Endothelial cell (in vitro differentiated cells): ENCODE data around the genes CYP17A1, AS3MT and PDCD11.

GRCh38 chr10:102744262-102745087 lies 727 bp downstream of the WBP1L start:
- PRO-cap = no peak

DNA sequence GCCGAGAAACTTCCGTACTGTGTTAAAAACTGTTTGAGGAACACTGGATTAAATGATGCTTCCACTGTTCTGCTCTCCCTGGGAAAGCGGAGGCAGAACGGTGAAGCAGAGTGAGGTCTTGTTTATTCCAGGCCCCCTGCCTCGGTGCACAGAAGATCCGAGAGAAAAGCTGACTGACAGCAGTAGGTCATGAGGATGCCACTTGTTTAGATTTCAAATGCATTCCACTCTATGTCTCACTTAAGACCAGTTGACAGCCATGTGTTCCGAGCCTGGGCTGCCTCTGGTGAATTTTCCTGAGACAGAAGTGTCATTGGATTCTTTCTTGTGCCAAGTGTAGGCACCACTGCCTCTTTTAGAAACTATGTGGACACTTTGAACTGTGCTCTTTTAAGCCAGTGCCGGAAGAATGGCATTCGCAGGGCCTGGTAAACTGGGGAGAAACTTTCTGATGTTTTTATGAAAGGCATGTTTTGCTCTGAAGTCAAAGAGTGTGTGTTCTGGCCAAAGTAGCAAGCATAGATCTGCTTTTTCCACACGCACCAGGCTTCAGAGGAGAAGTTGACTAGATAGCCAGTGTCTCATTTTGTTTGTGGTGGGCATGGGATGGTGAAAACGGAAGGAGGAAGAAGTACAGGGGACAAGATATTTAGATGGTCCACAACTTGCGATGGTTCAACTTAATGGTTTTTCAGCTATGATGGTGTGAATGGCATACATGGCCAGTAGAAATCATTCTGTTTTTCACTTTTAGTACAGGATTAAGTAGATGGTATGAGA lies 41.7 kb downstream of the CYP17A1 start:
- PRO-cap = no peak

GRCh38 chr10:102837086-102837976 lies at the start of gene CYP17A1:
TSS of gene CYP17A1 (minus strand) at chr10:102837413.
- PRO-cap = no peak

GRCh38 chr10:102869023-102870347 lies at the start of gene AS3MT:
TSS of gene AS3MT (plus strand) at chr10:102869470.
- PRO-cap = bidirectional peak, plus-strand start at chr10:102869496, minus-strand start at chr10:102869382; bidirectional peak, plus-strand start at chr10:102869965, minus-strand start at chr10:102869933

- PRO-cap = no peak
These were observed 102.6 kb downstream of the NT5C2 start for GRCh38 chr10:103090399-103090992.

DNA sequence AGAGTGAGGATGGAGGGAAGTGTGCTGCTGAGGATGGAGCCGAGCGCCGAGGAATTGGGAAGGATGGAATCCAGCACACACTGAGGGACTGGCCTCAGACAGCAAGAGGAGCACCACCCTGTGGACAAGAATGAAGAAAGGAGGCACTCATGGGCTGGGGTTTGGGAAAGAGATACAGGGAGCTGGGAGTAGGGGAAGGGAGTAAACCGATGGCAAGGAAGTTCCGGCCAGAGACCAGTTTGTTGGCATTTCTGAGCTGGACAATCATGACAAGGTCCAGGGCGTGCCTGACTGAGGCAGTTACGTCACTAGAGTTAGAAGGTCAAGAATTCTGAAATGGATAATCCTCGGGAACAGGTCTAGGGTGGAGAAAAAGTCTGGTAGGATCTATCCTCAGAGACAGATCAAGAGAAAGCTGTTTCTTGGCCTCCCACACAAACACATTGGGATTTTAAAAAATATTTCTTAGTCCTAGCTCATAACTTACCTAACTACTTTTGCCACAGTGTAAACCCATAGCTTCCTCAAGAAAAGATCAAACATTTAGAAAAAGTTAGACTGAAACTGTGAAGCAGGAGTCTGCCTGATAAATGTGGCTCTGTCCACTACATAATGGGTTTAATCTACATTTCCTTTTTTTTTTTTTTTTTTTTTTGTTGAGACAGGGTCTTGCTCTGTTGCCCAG lies 6.7 kb upstream of the RPEL1 start:
- PRO-cap = no peak

GRCh38 chr10:103394110-103394596 lies 2.1 kb downstream of the ATP5MK start:
- PRO-cap = no peak

GRCh38 chr10:103396346-103396941 lies at the start of gene PDCD11:
TSS of gene PDCD11 (plus strand) at chr10:103396626.
- PRO-cap = bidirectional peak, plus-strand start at chr10:103396677, minus-strand start at chr10:103396437

DNA sequence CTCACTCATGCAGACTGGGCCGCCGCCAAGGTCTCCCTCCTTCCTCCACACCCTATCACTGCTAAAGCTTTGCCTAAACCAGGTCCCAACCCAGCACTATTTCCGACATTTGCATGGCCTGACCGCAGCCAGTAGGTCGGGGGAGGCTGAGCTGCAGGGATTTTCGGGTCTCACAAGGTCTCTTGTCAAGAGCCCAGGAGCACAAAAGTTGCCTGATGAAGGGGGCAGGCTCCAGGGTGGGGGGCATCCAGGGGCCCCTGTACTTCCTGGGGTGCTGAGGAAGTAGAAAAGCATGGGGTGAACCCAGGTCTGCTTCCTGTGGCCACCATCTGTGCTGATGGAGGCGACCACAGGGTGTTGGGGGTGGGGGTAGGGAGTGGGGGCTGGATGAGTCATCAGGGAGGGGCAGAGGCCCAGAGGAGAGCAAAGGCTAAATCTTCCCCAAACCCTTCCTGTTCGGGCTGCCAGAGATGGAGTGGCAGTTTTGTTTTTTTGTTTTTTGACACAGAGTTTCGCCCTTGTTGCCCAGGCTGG lies 7.8 kb downstream of the CALHM3 start:
- PRO-cap = no peak

- PRO-cap = no peak
These were observed 140.0 kb downstream of the SH3PXD2A start for GRCh38 chr10:103715277-103715896.

GRCh38 chr10:103793302-103793710 lies 62.1 kb downstream of the SH3PXD2A start:
- PRO-cap = no peak

GRCh38 chr10:103834885-103835549 lies 20.4 kb downstream of the SH3PXD2A start:
- PRO-cap = no peak

DNA sequence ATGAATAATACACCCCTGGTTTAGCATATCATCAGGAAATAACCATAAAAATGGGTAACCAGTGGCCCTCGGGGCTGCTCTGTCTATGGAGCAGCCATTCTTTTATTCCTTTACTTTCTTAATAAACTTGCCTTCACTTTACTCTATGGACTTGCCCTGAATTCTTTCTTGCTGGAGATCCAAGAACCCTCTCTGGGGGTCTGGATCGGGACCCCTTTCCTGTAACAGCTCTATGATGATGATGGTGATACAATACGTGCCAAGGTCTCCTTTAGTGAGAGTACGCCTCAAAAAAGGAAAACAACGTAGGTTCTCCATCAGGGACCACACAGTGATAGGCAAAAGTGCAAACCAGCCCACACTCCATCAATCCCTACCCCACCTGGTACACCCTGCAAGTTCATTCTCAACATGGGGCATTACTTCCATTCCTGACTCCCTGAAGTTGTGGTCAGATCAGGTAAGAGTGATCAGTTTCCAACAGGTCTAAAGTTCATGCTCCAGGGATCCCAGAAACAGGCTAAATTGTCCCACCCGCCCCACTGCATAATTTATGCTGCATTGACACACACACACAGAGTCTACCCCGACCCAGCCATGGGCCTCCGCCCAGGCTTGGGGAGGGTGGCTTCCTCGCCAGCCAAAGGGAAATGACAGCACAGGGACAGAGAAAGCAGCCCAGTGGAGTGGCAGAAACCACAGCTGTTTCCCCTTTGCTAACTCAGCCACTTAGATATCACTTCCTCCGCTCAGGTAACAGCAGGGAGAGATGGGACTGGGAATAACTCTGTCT lies 9.6 kb downstream of the SH3PXD2A start:
- PRO-cap = bidirectional peak, plus-strand start at position 633 of the sequence, minus-strand start at position 651 of the sequence

GRCh38 chr10:103887737-103888424 lies 30.1 kb downstream of the STN1 start:
- PRO-cap = no peak

GRCh38 chr10:103966883-103967074 lies 161 bp upstream of the SLK start:
- PRO-cap = bidirectional peak, plus-strand start at chr10:103967169, minus-strand start at chr10:103967025

DNA sequence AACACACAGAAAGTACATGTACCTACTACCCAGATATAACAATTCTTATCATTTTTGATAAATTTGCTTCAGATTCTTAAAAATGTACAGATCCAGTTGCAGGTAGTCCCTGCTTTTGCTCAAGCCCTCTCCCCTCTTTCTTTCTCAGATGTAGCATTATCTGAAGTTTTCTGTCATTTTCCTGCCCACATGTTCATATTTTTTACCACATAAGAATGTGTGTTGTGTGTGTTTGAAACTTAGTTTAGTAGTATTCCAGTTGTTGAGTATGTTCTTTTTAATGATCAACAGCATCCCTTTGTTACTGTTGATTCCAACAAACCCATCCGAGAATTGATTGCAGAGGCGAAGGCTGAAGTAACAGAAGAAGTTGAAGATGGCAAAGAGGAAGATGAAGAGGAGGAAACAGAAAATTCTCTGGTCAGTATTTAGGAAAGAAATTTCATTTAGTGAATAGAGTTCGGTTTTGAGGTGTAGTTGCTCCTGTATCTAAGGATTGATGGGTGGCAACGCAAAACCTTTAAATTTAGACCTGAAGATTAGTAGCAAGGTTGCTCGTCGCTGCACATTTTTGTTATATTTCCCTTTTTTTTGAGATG lies 34.3 kb downstream of the SLK start:
- PRO-cap = no peak

GRCh38 chr10:104002080-104003417 lies 35.6 kb downstream of the SLK start:
- PRO-cap = no peak

DNA sequence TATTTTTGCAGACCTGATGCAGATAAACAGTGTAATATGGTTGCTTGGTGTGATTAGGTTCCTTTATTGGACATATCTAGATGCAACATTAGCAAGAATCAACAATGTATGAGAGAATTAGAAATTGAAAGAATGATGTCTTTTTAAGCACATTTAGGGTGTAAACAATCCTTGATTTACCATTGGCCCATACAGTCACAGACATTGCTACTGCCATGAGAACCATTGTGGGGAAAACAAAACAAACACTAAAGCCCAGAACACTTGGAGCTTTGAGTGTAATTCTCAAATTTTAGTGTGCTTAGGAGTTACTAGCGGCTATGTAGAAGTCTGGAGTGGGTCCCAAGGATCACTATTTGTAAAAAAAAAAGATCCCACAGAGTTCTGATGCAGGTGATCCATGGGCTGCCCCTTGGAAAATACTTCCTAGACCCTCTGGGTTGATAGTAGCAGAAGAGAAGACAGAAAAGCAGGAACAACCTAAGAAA lies 36.8 kb downstream of the SLK start:
- PRO-cap = no peak

DNA sequence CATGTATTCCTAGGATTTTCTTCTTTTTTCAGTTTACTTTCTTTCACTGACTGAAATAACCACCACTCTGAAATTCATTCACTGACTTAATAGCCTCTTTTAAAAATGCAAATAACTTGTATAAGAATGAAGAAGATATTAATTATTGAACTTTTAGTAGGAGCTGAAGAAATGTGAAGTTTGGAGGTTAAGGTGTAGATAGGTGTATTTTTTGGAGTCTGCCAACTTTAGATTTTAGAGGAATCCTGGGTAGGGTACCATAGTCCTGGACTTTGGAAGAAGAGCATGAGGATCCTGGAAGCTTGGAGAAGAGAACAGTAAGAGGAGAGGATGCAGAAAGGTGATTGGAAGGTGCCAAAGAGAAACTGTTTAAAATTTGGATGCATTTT lies 37.3 kb downstream of the SLK start:
- PRO-cap = no peak

DNA sequence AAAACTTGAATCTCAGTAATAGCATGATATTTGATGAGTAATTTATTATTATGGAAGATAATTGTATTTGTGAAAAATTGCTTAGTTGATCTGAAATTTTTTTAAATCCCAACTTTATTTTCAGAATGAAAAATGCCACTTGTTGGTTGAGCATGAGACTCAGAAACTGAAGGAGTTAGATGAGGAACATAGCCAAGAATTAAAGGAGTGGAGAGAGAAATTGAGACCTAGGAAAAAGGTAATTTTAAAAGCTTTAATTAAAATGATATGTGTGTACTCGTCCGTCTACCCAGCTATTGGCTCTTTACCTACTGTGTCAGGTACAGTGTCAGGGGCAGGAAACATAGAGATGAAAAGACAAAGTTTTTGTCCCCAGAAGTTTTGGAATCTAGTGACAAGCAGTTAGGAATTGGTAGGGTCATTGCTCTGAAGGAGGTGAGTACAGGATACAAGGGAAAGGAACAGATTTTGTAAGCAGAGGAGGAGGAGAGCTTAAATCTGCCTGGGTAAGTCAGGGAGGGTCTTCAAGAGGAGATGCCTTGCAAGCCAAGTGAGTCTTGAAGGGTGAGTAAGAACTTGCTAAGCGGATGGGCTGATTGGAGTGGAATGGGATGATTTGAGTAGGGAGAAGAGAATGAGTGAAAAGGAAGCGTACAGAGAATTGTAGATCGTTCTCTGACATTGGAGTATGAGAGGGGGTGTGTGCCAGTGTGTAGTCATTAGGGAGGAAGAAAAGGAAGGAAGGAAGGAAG lies 54.7 kb downstream of the SLK start:
- PRO-cap = no peak